Keratinocyte (primary cell): ENCODE measurements around the genes VPREB3, C22orf15 and DDTL.

CAGE:
- cytosol, long polyA minus RNA: no peak
- cytosol, long polyA plus RNA: no peak
- long polyA plus RNA: no peak
- nucleus, long polyA minus RNA: no peak
- nucleus, long polyA plus RNA: no peak
Observed at GRCh38 chr22:23067789-23068049, 2.6 kb upstream of the GNAZ start.

GRCh38 chr22:23070687-23071252, 451 bp downstream of the GNAZ start:
CAGE:
- cytosol, long polyA minus RNA: no peak
- cytosol, long polyA plus RNA: no peak
- long polyA plus RNA: no peak
- nucleus, long polyA minus RNA: no peak
- nucleus, long polyA plus RNA: no peak

DNA sequence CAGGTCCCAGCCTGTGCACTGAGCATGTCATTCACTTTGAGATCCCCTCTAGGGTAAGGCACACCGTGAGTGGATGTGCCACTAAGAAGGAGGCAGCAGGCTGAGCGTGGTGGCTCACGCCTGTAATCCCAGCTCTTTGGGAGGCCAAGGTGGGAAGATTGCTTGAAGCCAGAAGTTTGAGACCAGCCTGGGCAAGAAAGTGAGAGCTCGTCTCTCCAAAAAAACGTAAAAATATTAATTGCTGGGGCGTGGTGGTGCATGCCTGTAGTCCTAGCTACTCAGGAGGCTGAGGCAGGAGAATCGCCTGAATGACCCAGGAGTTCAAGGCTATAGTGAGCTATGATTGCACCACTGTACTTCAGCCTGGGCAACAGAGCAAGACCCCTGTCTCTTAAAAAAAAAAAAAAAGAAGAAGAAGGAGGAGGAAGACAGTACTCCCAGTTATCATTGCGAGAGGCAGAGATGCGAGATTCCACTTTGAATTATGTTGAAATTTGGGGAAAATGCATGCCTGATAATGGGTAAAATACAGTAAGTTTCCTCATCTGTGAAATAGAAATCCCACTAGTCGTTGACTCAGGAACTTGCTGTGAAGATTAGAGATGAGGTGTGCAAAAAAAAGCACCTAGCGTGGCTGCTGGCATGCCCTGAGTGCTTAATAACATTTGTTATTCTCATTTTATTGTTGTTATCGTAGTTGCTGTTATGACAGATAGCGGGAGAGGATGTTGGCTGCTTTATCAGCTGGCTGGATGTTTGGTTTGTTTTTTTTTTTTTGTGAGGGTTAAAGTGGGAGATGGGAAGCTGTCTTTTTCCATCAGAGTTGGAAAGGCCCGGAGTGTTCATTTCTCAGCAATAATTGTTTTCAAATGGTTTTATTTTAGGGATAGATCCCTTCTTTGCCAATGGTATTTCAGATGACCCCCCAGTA, 33.4 kb downstream of the BCR start:
CAGE:
- cytosol, long polyA minus RNA: no peak
- cytosol, long polyA plus RNA: no peak
- long polyA plus RNA: no peak
- nucleus, long polyA minus RNA: no peak
- nucleus, long polyA plus RNA: no peak

CAGE:
- cytosol, long polyA minus RNA: no peak
- cytosol, long polyA plus RNA: no peak
- long polyA plus RNA: no peak
- nucleus, long polyA minus RNA: no peak
- nucleus, long polyA plus RNA: no peak
Observed at GRCh38 chr22:23237385-23237783, 57.1 kb downstream of the BCR start.

CAGE:
- cytosol, long polyA minus RNA: no peak
- cytosol, long polyA plus RNA: no peak
- long polyA plus RNA: no peak
- nucleus, long polyA minus RNA: no peak
- nucleus, long polyA plus RNA: no peak
Observed at GRCh38 chr22:23262446-23263583, 82.5 kb downstream of the BCR start.

CAGE:
- cytosol, long polyA minus RNA: no peak
- cytosol, long polyA plus RNA: no peak
- long polyA plus RNA: no peak
- nucleus, long polyA minus RNA: no peak
- nucleus, long polyA plus RNA: no peak
Observed at GRCh38 chr22:23273389-23273990, 93.2 kb downstream of the BCR start.

CAGE:
- cytosol, long polyA minus RNA: no peak
- cytosol, long polyA plus RNA: no peak
- long polyA plus RNA: no peak
- nucleus, long polyA minus RNA: no peak
- nucleus, long polyA plus RNA: no peak
Observed at GRCh38 chr22:23289055-23289754, 108.9 kb downstream of the BCR start.

GRCh38 chr22:23315481-23316229, 135.3 kb downstream of the BCR start:
CAGE:
- cytosol, long polyA minus RNA: no peak
- cytosol, long polyA plus RNA: no peak
- long polyA plus RNA: no peak
- nucleus, long polyA minus RNA: no peak
- nucleus, long polyA plus RNA: no peak

DNA sequence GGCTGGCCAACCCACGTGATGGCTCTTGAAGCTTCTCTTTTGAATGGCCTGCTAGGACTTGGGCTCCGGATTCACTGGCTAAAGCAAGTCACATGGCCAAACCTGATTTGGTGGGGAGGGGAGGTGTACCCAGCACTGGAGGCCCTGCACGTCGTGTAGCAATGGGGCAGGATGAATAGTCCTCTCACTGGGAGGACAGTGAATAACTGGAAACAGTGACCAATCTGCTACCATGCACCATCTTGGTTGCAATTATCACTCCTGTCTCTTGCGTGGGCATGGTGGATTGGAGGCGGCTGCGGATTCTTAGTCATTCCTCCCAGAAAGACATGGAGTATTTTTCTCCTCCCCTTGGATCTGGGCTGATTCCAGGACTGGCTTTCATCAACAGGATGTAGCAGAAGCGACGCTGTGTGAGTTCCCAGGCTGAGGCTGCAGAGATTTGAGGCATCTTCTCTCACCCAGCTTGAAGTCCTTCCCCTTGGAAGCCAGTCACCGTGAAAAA, 70.5 kb downstream of the IGLL1 start:
CAGE:
- cytosol, long polyA minus RNA: no peak
- cytosol, long polyA plus RNA: no peak
- long polyA plus RNA: no peak
- nucleus, long polyA minus RNA: no peak
- nucleus, long polyA plus RNA: no peak

GRCh38 chr22:23518306-23519249, 61.5 kb downstream of the IGLL1 start:
CAGE:
- cytosol, long polyA minus RNA: no peak
- cytosol, long polyA plus RNA: no peak
- long polyA plus RNA: no peak
- nucleus, long polyA minus RNA: no peak
- nucleus, long polyA plus RNA: no peak

CAGE:
- cytosol, long polyA minus RNA: no peak
- cytosol, long polyA plus RNA: no peak
- long polyA plus RNA: no peak
- nucleus, long polyA minus RNA: no peak
- nucleus, long polyA plus RNA: no peak
Observed at GRCh38 chr22:23533226-23533718, 46.8 kb downstream of the IGLL1 start.

DNA sequence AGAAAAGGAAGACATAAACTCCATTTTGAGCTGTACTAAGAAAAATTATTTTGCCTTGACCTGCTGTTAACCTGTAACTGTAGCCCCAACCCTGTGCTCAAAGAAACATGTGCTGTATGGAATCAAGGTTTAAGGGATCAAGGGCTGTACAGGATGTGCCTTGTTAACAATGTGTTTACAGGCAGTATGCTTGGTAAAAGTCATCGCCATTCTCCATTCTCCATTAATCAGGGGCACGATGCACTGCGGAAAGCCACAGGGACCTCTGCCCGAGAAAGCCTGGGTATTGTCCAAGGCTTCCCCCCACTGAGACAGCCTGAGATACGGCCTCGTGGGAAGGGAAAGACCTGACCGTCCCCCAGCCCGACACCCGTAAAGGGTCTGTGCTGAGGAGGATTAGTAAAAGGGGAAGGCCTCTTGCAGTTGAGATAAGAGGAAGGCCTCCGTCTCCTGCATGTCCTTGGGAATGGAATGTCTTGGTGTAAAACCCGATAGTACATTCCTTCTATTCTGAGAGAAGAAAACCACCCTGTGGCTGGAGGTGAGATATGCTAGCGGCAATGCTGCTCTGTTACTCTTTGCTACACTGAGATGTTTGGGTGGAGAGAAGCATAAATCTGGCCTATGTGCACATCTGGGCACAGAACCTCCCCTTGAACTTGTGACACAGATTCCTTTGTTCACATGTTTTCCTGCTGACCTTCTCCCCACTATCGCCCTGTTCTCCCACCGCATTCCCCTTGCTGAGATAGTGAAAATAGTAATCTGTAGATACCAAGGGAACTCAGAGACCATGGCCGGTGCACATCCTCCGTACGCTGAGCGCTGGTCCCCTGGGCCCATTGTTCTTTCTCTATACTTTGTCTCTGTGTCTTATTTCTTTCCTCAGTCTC, 42.1 kb downstream of the IGLL1 start:
CAGE:
- cytosol, long polyA minus RNA: no peak
- cytosol, long polyA plus RNA: no peak
- long polyA plus RNA: no peak
- nucleus, long polyA minus RNA: no peak
- nucleus, long polyA plus RNA: no peak

DNA sequence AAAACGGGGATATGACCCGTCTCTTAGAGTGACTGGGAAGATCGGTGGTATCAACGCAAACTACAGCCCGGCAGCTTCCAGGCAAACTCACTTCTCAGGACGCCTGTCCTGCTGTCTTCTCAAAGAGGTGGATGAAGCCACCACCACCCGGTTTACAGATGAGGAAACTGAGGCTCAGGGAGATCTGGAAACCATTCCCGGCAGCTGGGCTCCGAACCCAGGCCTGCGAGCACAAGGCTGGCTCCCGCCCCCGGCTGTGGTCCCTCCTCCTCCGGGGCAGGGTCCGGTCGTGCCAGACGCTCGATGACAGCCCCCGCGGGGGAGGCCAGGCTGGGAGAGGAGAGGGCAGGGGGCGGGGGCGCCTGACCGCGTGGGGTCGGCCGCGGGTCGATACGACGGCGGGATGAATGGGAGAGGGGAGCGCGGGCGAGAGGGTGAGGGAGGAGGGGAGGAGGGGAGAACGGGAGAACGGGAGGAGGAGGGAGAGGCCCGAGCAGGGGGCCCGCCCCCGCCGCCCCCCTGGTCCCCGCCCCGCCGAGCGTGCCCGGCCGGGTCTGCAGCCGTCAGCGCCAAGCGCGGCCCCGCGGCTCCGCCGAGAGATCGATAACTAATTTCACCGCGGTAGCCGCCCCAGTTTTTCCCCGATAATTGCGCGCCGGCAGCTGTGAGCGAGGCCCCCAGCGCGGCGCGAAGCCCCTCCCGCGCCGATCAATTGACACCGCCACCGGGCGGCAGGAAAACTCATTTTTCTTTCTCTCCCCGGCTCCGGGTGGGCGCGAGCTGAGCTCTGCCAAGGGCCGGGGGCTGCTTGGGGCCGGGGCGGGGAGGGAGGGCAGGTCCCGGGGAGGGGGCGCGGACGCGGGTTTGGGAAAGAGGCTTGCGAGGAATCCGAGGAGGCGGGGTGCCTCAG, 13.9 kb downstream of the IGLL1 start:
CAGE:
- cytosol, long polyA minus RNA: no peak
- cytosol, long polyA plus RNA: no peak
- long polyA plus RNA: no peak
- nucleus, long polyA minus RNA: no peak
- nucleus, long polyA plus RNA: no peak

DNA sequence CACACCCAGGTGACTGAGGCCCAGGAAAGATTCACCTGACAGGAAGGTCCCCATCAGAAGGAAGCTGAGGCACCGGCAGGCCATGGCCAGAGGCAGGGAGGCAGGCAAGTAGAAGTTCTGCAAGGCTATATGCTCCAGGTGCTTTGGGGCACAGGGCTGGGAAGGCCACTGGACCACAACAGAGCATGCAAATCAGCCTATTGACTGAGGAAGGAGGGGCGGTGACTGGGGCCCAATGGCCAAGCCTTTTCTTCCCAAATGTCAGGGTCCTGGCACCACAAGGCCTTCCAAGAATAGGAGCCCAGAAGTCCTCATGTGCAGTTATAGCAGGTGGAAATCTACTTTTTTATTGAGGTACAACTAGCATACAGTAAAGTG, at the start of gene VPREB3:
TSS of gene VPREB3 (minus strand) at position 146 of the 378 bp plus-strand sequence.
CAGE:
- cytosol, long polyA minus RNA: no peak
- cytosol, long polyA plus RNA: no peak
- long polyA plus RNA: no peak
- nucleus, long polyA minus RNA: no peak
- nucleus, long polyA plus RNA: no peak

DNA sequence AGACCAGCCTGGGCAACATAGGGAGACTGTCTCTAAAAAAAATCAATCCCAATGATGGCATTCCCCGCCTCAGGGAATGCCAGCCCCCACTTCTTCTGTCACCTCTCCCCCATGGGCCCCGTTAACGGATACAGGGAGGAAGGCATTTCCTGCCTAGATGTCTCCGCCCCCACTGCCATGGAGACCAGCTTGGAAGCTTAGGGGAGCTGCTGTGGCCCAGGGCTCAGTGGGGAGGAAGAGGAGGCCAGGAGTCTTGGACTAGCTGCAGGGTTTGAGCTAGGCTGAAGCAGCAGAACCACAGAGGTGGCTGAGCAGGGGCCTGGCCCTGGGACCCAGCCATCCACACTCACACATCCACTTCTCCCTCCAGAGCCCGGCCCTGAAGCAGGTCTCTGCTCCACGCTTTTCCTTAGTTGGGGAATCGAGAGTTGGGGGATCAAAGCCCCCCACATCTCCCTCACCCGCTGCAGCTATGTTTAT, at the start of gene C22orf15:
TSS of gene C22orf15 (plus strand) at position 156 of the 480 bp plus-strand sequence.
CAGE:
- cytosol, long polyA minus RNA: no peak
- cytosol, long polyA plus RNA: no peak
- long polyA plus RNA: no peak
- nucleus, long polyA minus RNA: no peak
- nucleus, long polyA plus RNA: no peak

DNA sequence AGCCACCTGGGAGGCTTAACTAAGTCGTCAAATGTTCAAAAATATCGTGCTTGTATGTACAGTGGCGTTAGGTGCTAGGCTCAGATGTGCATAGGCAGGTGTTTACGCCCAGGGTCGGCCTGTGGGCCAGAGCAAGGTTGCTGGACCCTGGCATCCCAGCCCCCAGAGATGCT, 316 bp downstream of the SLC2A11 start:
CAGE:
- cytosol, long polyA minus RNA: no peak
- cytosol, long polyA plus RNA: no peak
- long polyA plus RNA: no peak
- nucleus, long polyA minus RNA: no peak
- nucleus, long polyA plus RNA: no peak

CAGE:
- cytosol, long polyA minus RNA: no peak
- cytosol, long polyA plus RNA: no peak
- long polyA plus RNA: no peak
- nucleus, long polyA minus RNA: no peak
- nucleus, long polyA plus RNA: no peak
Observed at GRCh38 chr22:23966727-23967136, at the start of gene DDTL. DDTL (plus strand) TSS chr22:23966888.

CAGE:
- cytosol, long polyA minus RNA: no peak
- cytosol, long polyA plus RNA: no peak
- long polyA plus RNA: no peak
- nucleus, long polyA minus RNA: no peak
- nucleus, long polyA plus RNA: no peak
Observed at GRCh38 chr22:24050732-24051209, 39.7 kb downstream of the CABIN1 start.

DNA sequence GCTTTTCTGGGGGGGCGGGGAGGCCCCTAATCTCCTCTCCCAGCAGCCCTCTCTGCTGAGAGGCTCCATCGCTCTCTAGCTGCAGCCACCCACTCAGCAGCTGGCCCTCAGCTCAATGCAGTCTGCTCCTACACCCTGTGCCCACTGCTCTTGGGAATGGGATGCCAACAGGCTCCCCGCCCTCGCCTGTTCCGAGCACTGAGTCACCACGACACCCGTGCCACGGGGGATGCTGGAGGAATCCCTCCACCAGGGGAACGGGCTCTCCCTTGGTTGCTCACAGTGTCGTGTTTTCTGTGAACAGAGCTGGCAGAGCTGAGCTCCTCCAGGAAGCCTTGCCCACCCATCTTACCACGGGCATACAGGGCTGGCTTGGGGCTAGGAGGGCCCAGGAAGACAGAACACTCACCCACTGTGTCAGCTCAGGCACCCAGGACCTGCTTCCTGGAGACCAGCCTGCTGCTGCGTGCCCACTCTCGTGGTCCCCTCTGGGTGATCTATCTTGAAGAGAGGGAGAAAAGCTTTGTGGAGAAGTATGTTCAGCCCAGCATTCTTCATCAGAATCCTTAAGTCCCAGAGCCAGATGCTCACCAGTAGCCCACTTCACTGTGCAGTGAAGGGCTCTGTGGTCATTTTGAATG, 23.3 kb upstream of the SUSD2 start:
CAGE:
- cytosol, long polyA minus RNA: no peak
- cytosol, long polyA plus RNA: no peak
- long polyA plus RNA: no peak
- nucleus, long polyA minus RNA: no peak
- nucleus, long polyA plus RNA: no peak

CAGE:
- cytosol, long polyA minus RNA: no peak
- cytosol, long polyA plus RNA: no peak
- long polyA plus RNA: no peak
- nucleus, long polyA minus RNA: no peak
- nucleus, long polyA plus RNA: no peak
Observed at GRCh38 chr22:24183169-24183962, 2.1 kb downstream of the SUSD2 start.